ENCODE measurements around a stretch of chr7.

GRCh38 chr7:158650789-158651199 lies 53.8 kb downstream of the NCAPG2 start:
- PRO-cap = no peak
- RAMPAGE, long total RNA, 4 experiments = no peak in any of the 4 experiments

DNA sequence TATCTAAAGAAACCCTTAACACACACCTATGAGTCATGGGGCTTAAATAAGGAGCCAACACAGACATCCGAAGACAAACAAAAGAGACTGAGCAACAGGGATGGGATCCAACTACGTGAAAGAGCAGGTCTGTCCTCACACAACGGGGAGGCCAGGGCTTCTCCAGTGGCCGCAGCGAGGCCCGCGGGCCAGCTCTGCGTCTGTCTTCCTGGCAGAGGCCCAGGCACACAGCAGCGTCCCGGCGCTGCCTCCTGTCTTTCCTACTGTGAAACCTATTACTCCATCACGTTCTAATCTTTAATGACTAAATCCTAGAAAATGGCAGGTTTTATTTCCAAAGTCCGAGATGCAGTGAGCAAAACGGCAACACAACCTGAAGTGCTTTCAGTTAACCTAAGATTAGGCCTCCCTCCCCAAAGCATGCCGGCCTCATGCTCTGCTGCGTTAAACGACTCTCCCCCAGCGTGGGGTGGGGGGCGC lies 36.4 kb upstream of the NCAPG2 start:
- PRO-cap = no peak
- RAMPAGE, long total RNA, 4 experiments = no peak in any of the 4 experiments

- PRO-cap = no peak
- RAMPAGE, long total RNA, 4 experiments = no peak in any of the 4 experiments
Observed at GRCh38 chr7:158767346-158767842, 61.9 kb downstream of the ESYT2 start.

DNA sequence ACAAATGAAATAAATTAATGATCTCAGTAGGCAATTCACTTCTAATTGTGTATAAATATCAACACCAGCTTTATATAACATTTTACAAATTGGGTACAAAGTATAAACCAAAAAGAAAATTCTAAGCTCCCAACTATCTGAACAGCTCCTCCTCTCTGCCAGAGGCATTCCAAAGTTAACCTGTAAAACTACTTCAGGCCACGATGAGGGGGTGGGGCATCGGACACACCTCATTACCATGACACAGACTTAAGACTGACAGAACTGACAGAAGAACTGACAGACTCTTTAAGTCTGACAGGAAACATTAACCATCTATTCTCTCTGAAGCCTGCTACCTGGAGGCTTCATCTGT lies 12.4 kb downstream of the ESYT2 start:
- PRO-cap = bidirectional peak, plus-strand start at position 261 of the sequence, minus-strand start at position 157 of the sequence
- RAMPAGE, long total RNA, 4 experiments = no peak in any of the 4 experiments

DNA sequence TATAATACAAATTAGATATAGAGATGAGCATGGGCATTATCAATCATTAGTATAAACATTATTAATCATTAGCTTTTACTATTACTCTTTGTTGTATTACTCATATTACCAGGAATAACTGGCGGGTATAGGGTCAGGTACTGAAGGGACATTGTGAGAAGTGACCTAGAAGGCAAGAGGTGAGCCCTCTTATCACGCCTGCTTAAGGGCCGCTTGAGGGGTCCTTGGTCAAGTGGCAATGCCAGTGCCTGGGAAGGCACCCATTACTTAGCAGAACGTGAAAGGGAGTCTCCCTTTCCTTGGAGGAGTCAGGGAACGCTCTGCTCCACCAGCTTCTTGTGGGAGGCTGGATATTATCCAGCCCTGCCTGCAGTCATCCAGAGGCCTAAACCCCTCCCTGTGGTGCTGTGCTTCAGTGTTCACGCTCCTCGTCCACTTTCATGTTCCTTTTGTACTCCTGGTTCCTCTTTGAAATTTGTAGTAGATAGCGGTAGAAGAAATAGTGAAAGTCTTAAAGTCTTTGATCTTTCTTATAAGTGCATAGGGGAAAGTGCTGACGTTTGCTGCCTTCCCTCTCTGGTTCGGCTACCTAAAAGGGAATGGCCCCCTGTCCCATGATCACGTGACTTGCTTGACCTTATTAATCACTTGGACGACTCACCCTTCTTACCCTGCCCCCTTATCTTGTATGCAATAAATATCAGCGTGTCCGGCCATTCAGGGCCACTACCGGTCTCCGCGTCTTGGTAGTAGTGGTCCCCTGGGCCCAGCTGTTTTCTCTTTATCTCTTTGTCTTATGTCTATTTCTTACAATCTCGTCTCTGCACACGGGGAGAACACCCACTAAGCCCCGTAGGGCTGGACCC lies 5.6 kb upstream of the ESYT2 start:
- PRO-cap = no peak
- RAMPAGE, long total RNA, 4 experiments = no peak in any of the 4 experiments

DNA sequence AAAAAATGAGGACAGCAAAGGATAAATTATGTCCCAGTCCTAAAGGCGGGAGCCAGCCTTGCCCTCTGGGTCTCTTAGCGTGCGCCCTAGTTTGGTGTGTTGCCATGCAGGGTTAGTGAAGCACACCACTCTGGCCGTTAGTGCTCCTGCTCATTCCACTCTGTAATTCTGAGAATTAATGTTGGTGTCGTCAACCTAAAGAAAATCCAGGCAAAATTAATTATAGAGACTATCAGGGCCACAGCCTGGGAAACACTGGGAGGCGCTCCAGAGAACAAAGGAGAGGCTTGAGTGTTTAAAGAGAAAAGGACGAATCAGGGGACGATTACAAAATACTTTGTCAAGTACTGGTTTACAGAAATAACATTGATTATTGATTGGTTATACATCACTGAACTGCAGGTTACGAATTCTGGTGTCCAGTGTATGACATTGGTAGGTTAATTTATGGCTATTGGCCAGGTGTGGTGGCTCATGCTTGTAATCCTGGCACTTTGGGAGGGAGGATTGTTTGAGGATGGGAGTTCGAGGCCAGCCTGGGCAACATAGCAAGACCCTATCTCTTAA lies 5.7 kb downstream of the DYNC2I1 start:
- PRO-cap = no peak
- RAMPAGE, long total RNA, 4 experiments = no peak in any of the 4 experiments

- PRO-cap = no peak
- RAMPAGE, long total RNA, 4 experiments = no peak in any of the 4 experiments
Observed at GRCh38 chr7:158937605-158938339, 81.4 kb downstream of the DYNC2I1 start.

DNA sequence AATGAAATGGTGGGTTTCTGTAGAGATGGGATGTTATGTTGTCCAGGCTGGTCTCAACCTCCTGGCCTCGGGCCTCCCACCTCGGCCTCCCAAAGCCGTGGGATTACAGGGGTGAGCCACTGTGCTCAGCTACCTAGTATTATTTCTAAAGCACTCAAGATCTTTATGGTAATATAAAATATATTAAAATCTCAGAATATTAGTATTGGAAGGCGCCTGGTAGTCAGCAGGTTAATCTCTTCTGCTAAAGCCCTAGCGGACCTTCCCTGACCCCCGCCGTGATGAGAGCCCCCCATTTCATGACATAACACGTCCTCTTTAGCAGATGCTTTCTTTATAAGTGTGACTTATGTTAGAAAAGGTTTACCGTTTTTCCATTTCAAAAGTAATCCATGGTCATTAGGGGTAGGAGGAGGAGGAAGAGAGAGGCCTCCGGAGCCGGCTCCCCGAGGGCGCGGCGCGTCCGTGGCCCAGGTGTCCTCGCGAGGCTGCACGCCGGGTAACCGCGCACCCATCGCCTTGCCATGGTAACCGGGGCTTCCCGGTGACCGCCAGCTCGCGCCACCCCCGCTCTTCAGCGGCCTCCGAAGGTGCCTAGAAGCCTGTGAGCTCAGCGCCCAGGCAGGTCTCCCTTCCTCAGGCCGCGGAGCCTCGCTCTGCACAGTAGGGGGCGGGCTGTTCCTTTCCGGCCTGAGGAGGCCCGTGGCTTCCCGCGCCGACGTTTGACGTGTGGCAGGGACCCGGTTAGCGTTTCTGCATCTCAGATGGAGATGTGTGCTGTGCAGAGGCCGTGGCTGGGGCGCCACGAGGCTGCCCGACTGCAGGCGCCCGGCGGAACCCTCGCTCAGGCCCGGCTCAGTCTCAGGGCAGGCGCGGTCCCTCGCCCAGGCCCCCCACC lies 116.9 kb downstream of the DYNC2I1 start:
- PRO-cap = no peak
- RAMPAGE, long total RNA, 4 experiments = no peak in any of the 4 experiments

- PRO-cap = no peak
- RAMPAGE, long total RNA, 4 experiments = no peak in any of the 4 experiments
Observed at GRCh38 chr7:159006358-159007187, 138.1 kb downstream of the VIPR2 start.

DNA sequence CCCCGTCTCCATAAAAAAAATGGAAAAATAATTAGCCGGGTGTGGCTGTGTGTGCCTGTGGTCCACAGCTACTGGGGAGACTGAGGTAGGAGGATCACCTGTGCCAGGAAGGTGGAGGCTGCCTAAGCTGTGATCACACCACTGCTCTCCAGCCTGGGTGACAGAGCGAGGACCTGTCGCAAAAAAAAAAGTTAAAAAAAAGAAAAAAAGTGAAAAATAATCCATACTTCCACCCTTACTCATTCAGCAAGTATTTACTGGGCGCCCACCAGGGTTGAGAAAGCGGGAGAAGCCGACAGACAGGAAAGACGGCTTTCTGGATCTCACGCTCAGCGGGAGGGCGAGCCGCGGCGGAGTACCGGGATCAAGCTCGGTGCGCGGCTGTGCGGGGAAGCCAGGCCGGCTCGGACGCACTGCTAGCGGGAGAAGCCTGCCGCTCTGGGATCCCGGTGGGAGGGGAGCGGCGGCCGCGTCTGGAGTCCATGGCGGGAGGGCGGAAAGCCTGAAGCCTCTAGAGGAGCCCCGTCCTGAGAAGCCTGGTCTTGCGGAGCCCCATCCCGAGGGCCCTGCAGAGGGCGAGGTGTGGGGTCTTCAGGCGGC lies 83.1 kb downstream of the VIPR2 start:
- PRO-cap = no peak
- RAMPAGE, long total RNA, 4 experiments = no peak in any of the 4 experiments

- PRO-cap = no peak
- RAMPAGE, long total RNA, 4 experiments = no peak in any of the 4 experiments
Observed at GRCh38 chr7:159068204-159068867, 76.3 kb downstream of the VIPR2 start.

GRCh38 chr7:159099161-159099853 lies 45.4 kb downstream of the VIPR2 start:
- PRO-cap = no peak
- RAMPAGE, long total RNA, 4 experiments = no peak in any of the 4 experiments

GRCh38 chr7:159145579-159145951 lies 898 bp upstream of the VIPR2 start:
- PRO-cap = no peak
- RAMPAGE, long total RNA, 4 experiments = no peak in any of the 4 experiments